ENCODE results near the genes TTLL11 and OR1L1.

DNA sequence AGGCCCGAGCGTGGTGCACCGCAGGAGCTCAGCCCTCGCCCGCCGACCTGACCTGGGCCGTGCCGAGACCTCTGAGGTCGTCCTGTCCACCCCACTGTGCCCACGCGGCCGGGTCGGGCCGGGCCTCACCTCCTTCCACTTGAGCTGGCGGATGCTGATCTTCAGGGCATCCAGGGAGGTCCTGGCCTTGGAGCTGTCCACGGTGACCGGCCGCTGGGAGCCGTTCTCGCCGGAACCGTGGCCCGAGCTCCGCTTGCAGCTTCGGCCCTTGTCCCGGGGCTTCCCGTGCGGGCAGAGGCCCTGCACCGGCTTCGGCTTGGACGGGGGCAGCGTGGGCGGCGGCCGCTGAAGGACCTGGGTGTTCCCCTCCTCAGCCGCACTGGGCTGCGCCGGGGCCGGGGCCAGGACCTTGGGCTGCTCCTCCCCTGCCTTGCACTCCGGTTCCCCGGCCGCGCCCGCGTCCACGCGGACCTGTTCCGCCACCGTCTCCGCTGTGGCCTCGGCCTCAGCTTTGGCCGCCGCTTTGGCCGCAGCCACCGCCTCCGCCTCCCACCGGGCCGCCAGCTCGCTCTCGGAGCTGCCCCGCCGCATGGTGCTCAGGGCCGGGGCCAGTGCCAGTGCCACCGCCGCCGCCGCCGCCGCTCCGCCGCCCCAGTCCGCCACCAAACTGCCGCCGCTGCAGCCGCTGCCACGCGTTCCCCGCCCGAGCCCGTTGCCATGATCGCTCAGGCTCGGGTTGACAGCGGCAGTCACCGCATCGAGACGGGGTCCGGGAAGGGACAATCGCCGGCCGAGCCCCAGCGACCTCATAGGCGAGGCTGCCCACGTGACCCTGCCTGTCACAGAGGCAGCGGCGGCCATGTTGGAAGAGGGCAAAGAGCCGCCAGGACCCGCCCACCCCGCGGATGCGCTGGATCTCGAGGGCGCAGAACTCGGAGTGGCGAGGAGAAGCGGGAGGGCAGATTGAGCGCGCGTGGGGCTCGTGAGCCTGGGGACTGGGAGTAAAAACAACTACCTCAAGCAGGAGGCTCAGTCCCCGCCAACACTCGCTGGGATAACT is at the start of gene TTLL11:
Gene TTLL11 (minus strand): TSS at position 751 of the 1,060 bp plus-strand sequence.
- PRO-cap = bidirectional peak, plus-strand start at position 943 of the sequence, minus-strand start at position 751 of the sequence
- RAMPAGE, long total RNA = no peak

DNA sequence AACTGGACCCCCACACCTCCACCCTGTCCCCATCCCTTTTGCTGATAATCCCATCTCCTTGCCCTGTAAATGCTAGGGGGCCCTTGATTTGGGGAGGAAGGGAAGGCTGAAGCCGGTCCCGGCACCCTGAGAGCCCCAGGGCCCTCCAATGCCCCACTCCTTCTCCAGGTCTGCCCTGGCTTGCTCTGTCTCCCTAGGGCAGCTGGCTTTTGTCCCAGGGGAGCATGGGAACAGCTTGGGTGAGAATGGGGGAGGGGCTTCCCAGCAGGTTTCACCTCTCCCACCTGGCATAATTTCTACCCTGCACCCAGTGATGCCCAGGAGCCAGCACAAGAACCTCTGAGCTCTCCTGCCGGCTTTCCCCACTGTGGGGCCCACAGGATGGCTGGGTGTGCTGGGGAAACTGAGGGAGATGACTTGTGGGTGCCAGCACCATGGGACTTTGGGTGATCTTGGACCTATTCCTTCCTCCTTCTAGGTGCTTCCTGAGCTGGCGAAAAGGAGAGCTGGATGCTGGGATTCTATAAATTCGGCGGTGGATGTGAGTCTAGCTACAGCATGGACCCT is 1.1 kb upstream of the PTGS1 start:
- PRO-cap = no peak
- RAMPAGE, long total RNA = no peak

GRCh38 chr9:122661266-122661932 is at the start of gene OR1L1:
Gene OR1L1, plus strand, starts transcription at chr9:122661716.
- PRO-cap = no peak
- RAMPAGE, long total RNA = no peak

GRCh38 chr9:122815943-122816824 is 12.2 kb downstream of the PDCL start:
- PRO-cap = bidirectional peak, plus-strand start at chr9:122816366, minus-strand start at chr9:122816241
- RAMPAGE, long total RNA = no peak

DNA sequence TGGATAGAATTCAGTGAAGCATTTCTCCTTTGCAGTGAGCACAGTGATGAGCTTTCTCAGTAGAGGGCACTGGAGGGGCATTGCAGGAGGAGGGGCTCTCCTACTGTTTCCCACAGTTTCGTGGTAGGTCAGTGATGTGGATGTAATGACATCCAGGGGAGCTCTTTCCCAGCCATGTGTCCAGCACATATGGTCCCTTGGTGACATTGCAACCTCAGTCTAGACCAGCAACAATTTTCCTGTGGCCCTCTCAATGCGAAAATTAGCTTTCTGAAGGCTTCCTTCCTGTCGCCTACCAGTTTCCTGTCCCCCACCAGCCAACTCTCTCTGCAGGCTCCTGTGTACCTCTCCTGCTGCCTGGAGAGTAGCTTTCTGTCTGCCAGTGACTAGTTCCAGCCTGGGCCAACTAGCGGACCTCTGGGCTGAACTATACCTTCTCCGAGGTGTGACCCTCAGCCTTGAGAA is 7.0 kb upstream of the PDCL start:
- PRO-cap = no peak
- RAMPAGE, long total RNA = no peak

GRCh38 chr9:123033907-123034195 is 384 bp downstream of the GPR21 start:
- PRO-cap = no peak
- RAMPAGE, long total RNA = no peak

DNA sequence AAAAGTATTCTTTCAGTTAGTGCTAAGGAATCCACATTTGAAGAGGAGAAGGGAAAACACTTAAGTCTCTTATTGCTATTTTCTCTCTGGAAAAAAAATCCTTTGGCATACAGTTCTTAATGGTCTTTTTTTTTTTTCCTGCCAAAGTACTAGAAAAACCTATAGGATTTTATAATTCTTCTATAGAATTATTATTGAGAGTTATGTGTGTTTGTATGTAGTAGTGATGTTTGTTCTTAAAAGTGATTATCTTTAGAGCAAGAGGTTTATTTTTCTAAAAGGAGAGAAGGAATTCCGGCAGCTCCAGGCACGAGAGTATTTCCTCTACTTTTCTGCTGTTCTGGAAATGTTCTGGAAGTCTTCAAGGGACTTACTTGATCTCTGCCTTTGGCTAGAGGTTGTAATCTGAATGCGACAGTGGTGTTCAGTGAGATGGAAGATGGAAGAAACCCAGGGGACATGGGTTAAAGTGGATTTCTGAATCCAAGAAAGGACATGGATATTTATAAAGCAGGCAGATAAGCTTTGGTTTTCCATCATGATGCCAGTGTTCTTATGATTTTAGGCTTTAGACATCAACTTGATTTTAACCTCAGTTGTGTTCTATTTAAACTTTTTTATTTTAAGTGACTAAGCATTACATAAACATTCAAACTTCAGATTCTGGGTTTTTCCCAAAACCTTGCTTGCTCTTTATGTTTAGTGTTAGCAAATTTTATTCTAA is 3.4 kb downstream of the GPR21 start:
- PRO-cap = bidirectional peak, plus-strand start at position 547 of the sequence, minus-strand start at position 342 of the sequence
- RAMPAGE, long total RNA = no peak

DNA sequence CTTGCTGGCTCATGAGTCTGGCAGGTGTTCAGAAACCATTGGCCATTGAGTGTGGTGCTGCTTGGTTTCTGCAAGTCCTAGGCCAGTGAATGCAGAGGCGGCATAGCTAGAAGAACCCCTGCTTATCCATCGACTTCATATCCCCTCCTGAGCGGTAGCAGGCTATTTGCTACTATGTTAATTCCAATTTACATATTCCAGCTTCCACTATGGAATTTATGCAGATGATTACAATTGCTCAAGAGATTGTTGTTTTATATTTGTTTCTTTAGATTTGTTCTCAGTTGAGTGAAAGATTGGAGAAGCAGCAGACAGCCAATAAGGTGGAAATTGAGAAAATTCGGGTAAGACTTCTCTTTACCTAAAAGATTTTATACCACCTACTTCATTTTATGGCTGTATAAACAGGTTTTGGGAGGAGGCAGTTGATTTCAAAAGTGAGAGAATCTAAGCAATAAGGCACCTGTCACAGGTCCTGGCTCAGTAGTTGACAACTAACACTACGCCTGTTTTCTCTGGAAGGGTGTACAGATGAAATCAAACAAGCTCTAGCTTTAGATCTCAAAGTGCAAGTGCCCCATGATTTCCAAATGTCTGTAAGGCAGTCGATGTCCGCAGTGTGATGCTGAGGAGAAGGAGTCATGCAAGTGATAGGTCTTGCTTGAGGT is 65.9 kb downstream of the GPR21 start:
- PRO-cap = no peak
- RAMPAGE, long total RNA = no peak

DNA sequence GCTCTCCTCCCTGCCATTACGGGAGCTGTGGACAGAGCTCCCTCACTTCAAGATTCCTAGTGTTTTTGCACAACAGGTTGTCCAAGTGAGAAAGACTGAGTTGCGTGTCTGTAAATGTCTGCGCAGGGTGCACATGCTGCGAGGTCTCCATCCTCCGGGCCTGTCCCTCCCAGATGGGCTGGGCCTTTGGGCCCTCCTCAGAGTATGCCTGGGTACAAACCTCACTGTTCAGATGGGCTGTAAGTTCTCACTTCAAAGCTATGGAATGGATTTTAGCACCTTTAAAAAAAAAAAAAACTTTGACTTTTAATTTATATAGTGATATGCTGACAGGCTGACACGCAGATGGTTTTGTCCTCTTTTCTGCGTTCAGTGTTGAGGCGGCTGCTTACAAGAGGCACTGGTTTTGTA is 70.7 kb downstream of the GPR21 start:
- PRO-cap = no peak
- RAMPAGE, long total RNA = no peak

GRCh38 chr9:123109317-123110062 is 76.0 kb downstream of the GPR21 start:
- PRO-cap = no peak
- RAMPAGE, long total RNA = no peak

DNA sequence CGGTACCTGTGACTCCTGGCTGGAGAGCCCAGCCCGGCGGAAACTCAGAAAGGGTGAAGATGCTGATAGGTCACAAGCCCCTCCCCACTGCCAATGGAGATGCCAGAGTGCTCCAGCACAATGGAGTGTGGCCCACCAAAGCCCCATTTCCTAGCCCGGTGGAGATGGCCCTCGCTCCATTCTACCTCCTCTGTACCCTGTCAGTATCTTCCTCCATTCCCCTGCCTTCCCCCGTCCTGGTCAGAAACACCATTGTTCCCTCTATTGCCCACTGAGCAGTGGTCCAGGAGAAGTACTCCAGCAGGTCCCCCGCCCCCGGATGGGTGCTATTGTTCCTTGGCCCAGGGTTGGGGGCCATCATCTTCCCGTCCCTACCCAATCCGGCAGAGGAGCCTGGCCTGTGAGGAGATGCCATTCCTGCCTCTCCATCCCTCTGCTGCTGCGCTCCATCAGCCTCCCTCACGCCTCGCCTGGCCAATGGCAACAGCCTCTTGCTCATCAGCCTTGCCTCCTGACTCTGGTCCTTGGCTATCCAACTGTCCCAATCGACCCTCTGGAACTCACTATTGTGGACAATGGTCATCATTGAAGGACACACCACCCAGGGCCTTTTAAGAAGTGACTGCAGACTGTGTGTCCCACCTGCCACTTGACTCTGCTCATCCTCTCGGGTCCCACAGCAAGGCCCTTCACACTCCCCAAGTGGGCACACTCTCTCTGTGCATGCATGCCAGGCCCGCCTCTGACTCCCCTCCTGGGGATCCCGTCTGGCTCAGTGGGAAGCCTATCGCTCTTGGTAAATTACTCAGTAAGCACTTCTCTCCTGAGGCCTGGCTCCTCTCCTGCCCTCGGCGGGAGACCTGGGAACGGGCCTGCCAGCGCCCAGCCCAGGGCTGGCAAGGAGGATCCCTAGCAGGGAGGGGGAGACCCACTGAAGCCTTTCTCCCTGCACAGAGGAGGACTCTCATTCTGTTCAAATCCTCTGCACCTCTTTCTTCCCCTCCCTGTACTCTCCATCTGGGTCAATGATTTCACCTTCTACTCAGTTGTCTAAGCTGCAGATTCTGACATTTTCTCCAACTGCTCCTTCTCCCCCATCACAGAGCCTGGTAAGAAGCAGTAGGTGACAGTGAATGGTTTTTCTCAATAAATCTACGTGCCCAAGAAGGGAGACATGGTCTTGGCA is 81.4 kb downstream of the GPR21 start:
- PRO-cap = no peak
- RAMPAGE, long total RNA = no peak

DNA sequence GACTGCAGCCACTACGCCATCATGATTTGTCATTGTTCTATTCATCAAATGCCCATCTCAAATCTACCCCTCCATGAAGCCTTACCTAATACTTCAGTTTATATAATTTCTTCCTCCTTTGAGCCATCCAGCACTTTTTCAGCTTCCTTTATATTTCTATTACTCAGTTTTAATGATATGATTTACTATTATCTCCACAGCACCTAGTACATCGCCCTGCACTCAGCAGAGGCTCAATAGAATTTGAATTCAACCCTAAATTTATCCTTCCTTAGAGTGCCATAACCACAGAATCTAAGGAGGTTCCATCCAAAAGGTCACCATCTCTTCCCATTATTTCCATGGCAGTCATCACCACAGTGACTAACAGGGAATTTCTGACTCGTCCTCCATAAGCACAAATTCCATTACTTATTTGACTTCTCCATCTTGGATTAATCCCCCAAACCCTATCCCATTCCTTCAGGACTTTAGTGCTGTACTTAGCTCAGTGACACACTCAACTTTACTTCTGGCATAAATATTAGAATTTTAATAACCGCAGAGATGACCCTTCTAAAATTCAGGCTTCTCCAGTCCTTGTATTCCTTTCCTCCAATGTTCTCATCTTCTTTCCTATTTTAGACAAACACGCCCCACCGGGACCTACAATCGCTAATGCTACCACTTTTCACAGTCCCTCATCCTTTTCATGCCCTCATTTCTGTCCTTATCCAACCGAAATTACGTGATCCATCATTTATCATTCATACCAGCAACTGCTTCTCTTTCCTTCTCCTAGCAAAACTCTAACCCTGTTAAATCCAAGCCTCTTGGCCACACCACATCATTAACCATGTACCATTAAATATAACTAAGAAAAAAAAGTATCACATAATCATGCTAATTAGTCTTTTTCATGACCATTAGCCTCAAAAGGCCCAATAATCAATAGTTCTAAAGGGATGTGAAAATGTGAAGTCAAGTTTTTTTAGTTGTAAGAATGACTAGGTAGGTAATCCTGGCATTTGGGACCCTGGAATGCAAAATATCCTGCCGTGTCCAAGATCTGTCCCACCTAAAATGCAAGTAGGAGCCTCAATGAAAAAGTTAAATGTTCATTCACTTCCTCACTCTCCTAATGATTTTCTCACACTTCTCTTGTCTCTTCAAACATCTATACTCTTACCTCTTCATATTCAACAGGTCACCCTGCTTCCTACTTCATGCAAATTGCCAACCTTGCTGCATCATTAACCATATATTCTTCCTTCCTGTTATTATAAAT is 74.9 kb downstream of the STRBP start:
- PRO-cap = no peak
- RAMPAGE, long total RNA = no peak

- PRO-cap = no peak
- RAMPAGE, long total RNA = no peak
Observed at GRCh38 chr9:123265886-123266443, 2.4 kb downstream of the STRBP start.

DNA sequence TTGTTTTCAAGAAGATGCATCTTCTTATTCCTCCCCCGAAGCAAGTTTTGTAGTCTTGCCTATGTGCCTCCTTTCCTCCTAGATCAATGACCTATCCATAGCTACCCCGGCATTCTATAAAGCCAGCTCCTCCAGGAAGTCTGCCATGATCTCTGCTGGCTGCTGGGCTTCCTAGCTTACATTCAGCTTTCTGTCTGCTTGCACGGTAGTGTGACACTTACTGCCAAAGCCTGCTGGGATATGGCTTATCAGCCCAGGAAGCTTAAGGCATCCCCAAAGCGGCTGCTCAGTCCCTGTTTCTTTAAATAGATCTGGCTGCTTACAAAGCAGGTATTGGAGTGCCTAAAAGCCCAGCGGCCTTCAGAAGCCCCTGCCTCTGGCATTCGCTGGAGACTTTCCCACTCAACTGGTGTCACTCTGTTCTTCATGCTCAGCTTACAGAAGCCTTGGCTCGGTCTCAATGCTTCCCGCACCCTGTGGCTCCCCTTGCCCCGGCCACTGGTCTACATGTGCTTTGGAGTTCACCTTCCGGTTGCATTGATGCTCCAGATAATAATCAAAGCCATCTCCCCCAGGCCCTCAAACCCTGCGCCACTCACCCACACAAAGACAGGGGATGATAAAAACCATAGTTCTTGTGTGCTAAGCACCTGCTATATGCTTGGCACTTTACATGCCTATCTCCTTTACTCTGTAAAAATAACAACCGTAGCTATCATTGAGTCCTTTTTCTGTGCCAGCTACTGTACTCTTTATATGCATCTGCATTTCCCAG is 31.3 kb upstream of the STRBP start:
- PRO-cap = no peak
- RAMPAGE, long total RNA = no peak

GRCh38 chr9:123339924-123340835 is 15.8 kb upstream of the CRB2 start:
- PRO-cap = no peak
- RAMPAGE, long total RNA = no peak

- PRO-cap = no peak
- RAMPAGE, long total RNA = no peak
Observed at GRCh38 chr9:123380236-123380953, 24.4 kb downstream of the CRB2 start.

DNA sequence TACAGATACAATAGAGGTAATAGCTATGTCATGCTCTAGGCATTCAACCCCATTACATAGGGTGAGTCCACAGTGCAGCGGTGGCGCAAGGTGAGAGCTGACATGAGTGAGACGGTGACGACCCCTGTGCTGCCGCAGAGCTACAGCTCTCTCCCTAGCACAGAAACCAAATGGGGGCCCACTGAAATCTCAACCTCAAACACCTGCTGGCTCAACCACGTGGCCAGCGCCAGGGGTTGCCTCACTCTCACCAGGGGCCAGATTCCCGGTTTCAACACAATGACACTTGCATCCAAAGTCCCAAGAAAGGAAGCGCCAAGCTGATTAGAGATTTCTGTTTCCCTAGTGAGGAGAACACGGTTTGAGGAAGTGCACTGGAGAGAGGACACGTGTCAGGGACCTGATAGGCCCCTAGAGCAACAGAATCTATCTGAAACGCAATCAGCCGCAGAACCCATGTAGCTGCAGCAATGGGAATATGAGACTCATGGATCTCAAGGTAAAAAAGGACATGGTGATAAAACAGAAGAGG is 114.2 kb downstream of the CRB2 start:
- PRO-cap = no peak
- RAMPAGE, long total RNA = no peak

DNA sequence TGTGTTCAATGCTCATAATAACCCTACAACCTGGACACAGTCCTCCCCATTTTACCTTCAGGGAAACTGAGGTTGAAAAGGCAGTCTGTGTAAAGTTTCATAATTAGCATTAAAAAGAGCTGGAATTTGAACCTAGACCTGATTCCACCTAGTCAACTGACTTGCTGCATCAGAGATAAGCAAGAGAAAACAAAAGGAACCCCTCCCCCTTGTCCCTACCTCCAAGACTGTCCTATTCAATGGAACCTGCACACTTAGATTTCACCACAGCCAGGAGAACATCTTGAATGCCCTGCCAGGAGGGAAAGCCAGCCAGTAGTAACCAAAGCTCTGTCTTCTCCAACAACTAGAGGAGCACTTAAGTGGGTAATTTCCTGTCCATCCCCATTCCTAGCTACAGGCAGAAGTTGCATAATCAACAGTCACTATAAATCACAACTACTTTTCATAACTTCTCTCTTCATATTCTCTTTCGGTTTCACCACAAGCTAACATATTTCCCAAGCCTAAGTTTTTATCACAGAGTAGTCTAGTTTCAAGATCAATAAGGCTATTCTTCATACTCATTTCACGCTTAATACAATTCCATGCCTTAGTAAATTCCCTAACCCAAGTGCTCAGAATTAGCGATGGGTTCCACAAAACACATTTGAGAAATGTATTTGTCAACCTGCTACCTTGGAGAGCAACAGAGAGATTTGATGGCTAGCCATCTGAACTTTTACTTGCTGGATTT is 2.2 kb downstream of the DENND1A start:
- PRO-cap = no peak
- RAMPAGE, long total RNA = no peak

DNA sequence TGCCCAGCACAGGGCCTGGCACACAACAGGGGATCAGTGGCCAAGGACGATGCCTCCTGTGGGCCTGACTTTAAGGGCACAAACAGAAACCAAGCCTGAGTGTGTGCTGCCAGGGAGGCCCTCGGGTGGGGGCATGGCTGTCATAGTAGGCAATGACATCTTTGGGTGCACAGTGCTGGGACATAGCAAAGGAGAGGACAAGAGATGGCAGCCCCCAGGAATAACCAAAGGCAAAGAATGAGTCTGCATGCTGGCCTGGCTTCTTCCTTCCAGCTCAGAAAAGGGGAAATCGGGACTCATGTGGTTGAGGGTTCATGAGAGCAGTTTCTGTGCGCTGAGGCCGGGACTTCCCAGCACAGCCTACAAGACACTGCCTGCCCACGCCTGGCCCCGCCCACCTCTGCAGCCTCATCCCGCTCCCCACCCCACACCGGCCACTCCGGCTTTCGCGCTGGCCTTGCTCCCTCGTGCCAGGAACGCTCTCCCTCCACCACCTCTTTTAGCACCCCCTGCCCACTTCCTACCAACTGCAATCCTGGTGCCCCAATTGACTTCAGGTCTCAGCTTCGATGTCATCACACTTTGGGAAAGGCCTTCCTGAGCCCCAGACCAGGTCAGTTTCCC is 13.8 kb upstream of the LHX2 start:
- PRO-cap = no peak
- RAMPAGE, long total RNA = no peak

DNA sequence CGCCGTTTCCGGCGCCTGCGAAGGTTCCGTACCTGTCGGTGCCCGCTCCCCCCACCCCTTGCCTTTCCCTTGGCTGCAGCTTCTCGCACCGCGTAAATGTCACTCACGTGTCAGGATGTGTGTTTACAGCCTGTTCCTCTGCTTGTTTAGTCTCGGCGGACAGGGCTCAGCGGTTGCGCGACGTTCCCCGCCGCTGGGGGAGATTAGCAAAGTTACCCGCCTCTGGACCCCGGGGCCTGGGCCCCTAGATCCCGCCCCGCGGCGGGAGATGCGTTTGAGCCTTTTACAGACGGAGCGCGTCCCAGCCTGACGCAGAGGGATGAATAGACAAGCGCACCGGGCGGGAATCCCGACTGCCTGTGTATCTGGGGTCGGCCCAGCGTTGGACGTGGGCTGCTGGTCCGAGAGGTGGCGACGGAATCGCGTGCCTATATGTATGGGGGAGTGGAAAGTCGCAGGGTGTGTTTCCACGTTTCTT is 2.6 kb upstream of the LHX2 start:
- PRO-cap = no peak
- RAMPAGE, long total RNA = no peak